Iris pigment epithelial cell (primary cell): ENCODE data around the gene SLF1.

- RRBS = no CpG with 5 or more reads among the region's 5 CpGs
These were observed 64.3 kb downstream of the POU5F2 start for GRCh38 chr5:93677112-93677574.

DNA sequence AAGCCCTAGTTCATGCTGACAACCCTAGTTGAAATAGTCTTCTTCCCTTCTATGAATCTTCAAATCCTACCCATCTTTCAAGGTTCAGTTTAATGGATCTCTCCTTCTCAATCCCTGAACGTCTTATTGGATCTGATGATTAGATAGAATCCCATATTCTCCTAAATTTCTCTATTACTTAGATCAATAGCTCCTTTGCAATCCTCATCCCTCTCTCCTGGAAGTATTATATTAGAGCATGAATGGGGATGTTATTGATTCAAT, 45.1 kb downstream of the POU5F2 start:
- RRBS = no CpG with 5 or more reads among the region's 1 CpG

GRCh38 chr5:94123001-94123485, 11.6 kb upstream of the FAM172A start:
- RRBS = no CpG with 5 or more reads among the region's 1 CpG

- RRBS = 2% methylated on average over 17 of the region's 66 CpGs
These were observed at the start of gene SLF1 for GRCh38 chr5:94618423-94619505. Gene SLF1 (plus strand): TSS chr5:94618669.

DNA sequence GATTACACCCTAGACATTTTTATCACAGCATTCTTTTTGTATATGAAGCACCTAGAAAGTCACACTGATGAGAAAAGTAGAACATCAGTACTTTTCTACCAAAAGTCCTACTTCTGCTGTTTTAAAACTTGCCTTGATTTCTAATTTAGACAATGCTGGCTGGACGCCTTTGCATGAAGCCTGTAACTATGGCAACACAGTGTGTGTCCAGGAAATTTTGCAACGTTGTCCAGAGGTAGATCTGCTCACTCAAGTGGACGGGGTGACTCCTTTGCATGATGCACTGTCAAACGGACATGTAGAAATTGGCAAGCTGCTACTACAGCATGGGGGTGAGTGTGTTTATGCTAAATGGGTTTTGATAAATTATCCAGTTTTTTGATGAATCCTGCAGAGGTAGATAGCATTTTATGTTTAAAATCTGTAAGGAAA, 73.5 kb downstream of the SLF1 start:
- RRBS = no CpG with 5 or more reads among the region's 4 CpGs

DNA sequence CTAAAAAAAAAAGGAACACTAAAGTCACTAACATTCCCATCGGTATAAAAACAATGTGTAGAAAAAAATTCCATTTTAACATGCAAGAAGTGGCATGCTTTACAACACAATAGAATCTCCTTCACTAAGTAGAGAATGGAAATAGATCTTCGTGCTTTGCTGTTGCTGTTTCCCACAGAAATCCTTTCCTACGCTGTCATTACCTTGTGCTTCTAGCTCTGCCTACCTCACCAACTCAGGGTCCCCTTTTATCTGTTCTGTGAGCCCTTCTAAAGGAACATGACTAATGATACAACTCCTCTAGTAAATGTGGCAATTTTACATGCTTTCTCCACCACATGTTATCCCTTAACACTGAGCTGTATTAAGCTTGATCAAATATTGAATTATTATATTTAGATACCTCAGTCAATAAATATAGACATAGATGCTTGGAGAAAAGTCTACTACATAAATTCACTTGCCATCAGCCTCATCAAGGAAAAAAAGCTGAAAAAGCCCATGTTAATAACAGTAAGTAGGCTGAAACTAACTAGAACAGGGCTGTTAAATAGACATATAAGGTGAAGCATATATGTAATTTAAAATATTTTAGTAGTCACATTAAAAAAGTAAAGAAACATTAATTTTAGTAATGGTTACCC, 202.8 kb downstream of the MCTP1 start:
- RRBS = no CpG with 5 or more reads among the region's 3 CpGs

GRCh38 chr5:95621256-95622017, 1.6 kb downstream of the GPR150 start:
- RRBS = 3% methylated on average over 9 of the region's 40 CpGs

DNA sequence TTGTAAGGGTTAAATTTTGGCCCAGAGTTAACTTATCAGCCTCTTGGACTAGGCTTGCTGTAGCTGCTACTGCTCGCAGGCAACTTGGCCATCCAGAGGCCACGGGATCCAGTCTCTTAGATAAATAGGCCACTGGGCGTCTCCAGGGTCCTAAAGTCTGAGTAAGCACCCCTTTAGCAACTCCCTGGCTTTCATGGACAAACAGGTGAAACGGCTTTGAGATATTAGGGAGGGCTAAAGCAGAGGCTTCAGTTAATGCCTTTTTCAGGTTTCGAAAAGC, 20.8 kb upstream of the RHOBTB3 start:
- RRBS = no CpG with 5 or more reads among the region's 5 CpGs

- RRBS = no CpG with 5 or more reads among the region's 1 CpG
These were observed 11.0 kb upstream of the RHOBTB3 start for GRCh38 chr5:95720168-95720554.

- RRBS = no CpG with 5 or more reads among the region's 2 CpGs
These were observed 4.2 kb downstream of the RHOBTB3 start for GRCh38 chr5:95735292-95735865.

GRCh38 chr5:95824582-95824741, 1.9 kb upstream of the GLRX start:
- RRBS = no CpG with 5 or more reads among the region's 1 CpG

GRCh38 chr5:95884017-95884610, 61.6 kb upstream of the GLRX start:
- RRBS = no CpG with 5 or more reads among the region's 9 CpGs

DNA sequence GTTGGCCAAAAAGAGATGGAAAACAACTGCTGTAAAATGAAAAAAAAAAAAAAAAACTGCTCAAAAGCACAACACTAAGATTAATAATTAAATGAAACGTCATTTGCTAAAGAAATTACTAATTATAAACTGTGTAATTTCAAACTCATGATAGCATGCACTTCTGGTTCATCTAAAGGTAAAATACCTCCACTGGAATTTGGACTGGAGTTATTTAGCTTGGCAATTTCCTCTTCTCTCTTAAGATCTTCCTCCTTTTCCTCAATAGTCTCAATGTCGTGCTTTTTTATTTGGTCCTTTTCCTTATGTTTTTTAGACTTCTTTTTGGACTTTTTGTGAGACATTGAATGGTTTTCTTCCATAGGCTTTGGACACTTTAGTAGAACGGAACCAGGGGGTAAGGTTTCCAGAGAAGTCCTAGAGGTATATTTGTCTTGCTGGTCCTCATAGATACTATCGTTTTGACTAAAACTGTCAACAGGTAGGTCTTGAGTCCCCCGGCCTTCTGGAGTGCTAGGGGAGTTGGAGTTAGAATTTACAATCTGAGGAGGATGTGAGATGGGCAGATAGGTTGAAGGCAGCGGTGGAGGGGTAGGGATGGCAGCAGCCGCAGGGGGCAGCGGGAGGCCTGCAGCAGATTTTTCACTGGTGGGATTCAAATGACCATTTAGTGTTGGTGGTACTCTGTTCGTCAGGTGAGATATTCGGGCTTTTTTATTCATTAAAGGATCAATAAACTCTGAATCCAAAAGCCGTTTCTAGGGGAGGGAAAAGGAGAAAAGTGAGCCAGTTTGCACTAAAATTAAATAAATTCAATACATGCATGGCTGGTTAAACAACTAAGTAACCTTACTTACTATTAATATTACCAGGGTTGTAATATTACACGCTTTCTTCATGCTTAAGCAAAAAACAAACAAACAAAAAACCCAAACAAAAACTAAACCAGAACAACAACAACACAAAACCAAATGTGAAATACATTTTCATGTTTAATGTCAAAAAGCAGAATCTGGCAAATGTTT, 63.3 kb downstream of the ELL2 start:
- RRBS = no CpG with 5 or more reads among the region's 12 CpGs

DNA sequence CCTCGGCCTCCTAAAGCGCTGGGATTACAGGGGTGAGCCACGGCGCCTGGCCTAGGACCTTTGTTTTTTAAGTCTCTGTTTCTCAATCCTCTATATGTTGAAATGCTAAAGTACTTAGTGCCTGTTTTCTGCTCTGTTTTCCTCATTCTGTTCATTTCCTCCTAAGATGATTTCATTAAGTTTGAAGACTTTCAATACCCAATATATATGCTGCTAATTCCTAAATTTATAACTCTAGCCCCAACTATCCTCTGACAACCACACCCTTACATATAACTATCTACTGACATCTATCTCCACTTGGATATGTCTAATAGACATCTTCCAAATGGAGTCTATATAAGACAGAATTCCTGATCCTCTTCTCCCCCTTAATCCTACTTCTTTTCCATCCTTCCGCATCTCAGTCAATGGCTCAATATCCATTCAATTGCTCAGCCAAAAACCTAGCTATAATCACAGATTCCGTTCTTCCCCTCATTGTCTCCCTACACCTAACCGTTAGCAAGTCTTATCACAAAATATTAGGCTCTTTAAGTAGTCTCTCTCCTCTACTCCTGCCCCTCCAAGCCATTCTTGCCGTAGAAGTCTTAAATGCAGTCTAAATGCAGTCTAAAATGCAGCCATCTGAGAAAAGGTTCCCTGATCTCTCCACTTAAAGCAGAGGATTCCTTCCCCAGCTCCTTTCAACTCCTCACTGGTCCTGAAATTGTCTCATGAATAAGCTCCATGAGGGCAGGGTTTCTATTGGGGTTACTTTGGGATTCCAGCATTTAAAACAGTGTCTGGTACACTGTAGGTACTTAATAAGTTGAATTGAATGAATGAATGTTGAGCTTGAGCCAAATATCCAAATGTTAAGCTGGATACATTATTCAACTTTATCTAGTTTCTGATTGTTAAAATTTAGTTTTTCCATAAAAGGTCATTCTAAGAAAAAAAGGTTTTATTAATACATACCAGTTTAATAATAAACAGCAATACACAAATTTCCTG, 57.9 kb downstream of the ELL2 start:
- RRBS = no CpG with 5 or more reads among the region's 8 CpGs

GRCh38 chr5:95904736-95905288, 56.8 kb downstream of the ELL2 start:
- RRBS = no CpG with 5 or more reads among the region's 8 CpGs

DNA sequence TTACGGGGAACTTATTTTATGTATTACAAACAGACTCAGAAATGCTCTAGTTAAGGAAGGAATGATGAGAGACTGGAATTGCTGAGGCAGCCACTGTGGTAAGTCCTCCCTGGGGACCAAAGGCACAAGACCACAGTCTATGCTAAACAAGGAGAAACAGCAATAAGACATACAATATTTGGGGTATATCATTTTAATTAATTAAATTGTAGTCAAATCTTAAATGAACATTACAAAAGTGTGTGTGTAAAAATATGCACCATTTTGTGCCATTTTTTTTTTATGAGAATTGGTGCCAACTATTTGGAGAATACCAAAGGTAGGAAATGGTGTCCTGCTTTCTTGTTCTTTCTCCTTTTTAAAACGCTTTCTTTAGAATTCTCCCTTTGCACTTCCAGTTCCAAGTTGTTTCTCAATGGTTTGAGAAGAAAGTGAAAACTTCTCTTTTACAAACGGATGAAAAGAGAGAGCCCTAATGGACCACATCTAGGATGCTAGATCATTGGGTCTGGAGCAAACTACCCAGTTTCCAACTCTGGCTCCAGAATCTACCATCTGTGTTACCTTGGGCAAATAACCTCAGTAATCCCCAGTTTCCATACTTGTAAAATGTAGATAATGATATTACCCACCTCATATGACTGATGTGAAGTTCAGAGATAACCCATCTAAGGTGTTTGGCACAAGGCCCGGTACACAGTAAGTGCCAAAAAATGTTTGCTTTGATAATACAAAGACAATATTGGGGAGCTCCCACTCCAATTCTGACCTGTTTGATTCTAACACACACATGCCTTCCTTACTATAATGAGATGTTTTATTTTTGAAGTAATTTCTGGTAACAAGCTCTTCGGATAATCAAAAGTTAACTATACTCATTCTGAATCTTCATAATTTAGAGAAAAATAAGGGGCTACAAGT, 30.8 kb downstream of the ELL2 start:
- RRBS = no CpG with 5 or more reads among the region's 5 CpGs

DNA sequence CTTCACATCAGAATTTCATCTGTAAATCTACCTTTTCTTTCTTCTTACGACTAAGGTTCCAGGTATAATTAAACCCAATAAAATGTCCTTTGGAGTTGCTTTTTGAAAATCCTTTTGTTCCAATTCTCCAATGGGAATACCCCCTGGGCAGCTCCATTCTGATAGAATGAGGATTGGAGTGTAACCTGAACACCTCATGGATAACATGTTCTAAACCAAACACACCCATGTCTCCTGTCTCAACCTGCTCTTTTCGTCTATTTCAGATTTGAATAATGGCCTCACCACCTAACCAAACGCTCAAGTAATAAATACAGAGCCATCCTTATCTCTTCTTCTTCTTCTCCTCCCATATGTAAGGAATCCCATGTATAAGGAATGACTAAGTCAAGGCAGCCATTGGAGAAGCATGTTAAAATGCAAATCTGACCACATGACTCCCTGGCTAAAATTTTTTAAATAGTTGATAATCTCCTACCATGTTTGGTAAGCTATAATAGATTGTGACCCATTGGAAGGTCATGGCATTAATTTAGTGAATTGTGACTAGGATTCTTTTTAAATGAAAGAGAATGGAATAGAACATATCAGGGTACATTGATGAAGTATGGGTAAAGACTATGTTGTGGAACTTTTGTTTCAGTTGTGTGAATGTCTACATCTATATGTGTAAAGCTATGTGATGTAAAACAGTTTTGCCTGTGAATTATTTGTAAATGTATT, 26.0 kb downstream of the ELL2 start:
- RRBS = no CpG with 5 or more reads among the region's 3 CpGs

DNA sequence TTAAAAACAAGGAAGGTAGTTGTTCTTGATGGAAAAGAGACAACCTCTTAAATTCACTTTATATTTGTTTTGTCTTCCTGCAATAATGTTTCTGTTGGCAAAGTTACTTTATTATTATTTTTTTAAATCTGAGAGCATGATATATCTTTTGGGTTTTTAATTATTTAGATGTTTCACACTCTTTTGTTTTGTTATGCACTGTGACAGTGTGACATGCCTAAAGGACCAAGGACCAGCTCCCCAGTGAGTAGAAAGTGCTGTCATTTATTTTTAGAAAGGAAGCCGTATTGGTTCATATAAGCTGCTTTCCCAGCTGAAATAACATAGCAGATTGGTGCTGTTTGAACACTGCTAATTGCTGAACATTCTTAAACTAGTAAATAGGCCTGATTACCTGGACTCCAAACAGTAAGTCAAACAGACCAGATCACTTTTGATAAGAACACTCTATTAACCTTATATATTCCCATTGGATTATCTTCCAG, 27.6 kb upstream of the ELL2 start:
- RRBS = no CpG with 5 or more reads among the region's 1 CpG

DNA sequence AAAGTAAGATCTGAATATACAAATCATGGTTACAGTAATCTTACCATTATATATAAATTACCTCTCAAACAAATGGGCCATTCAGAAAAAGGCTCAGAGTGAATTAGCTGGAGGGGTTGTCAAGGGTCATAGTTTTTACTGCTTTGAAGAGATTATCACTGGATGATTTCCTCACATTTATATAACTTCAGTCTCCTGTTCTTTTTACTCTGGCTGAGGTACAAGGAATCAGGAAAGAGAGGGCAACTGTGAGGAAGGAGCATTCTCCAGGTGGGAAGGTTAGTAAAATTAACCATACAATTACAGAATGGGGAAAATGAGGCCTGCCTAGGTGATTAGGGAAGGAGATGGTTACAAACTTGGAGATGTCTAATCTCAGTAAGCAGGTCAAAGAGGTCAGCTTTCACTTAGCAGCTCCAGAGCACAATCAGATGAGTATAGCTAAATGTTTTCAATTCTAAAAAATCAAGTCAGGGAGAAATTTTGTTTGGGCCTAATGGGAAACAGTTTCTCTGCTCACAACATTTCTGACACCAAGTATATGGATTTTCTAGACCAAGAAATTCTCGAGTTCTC, 148.8 kb upstream of the ELL2 start:
- RRBS = no CpG with 5 or more reads among the region's 1 CpG